ENCODE data around the gene SERPINA10.

- PRO-cap, result no peak
- RAMPAGE, long total RNA, 3 experiments, result no peak in any of the 3 experiments
These were observed 11.4 kb downstream of the UBR7 start for GRCh38 chr14:93218341-93218926.

- PRO-cap, result bidirectional peak, plus-strand start at chr14:93331631, minus-strand start at chr14:93331384
- RAMPAGE, long total RNA, 3 experiments, result no peak in any of the 3 experiments
These were observed 1.5 kb downstream of the BTBD7 start for GRCh38 chr14:93331186-93331963.

GRCh38 chr14:93332005-93332702, 682 bp downstream of the BTBD7 start:
- PRO-cap, result bidirectional peak, plus-strand start at chr14:93332493, minus-strand start at chr14:93332376; bidirectional peak, plus-strand start at chr14:93332622, minus-strand start at chr14:93332660
- RAMPAGE, long total RNA, 3 experiments, result start-site peak on the minus strand in 1 of 3 experiments, at chr14:93332467-93332550 at its widest, 8 reads per replicate

GRCh38 chr14:93431056-93431340, 259 bp downstream of the UNC79 start:
- PRO-cap, result no peak
- RAMPAGE, long total RNA, 3 experiments, result no peak in any of the 3 experiments

- PRO-cap, result no peak
- RAMPAGE, long total RNA, 3 experiments, result no peak in any of the 3 experiments
These were observed 85.6 kb downstream of the PRIMA1 start for GRCh38 chr14:93702643-93703044.

DNA sequence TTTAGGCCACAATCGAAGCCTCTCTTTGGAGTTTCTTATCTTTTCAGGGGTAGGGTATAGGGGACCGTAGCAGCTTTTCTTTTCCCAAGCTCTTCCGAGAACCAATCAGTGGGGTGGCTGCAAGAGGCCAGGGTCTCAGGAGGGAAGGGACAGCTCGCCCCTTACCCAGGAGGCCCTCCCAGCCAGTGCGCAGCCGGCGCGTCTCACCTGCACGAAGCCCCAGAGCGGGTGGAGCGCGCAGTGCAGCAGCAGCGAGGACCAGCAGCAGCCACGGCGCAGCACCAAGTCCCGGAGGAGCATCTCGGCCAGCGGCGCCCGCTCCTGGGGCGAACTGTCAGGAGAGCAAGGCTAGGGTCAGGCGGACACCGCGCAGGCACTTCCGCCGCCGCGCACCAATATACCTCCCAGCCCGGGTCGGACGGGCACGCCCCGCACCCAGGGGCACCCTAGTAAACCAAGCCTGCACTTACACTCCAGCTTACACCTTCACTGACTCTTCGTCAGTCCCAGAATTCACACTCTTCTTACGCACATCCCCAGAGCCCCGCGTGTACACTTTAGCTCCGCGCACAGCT, 779 bp downstream of the PRIMA1 start:
- PRO-cap, result no peak
- RAMPAGE, long total RNA, 3 experiments, result no peak in any of the 3 experiments

- PRO-cap, result no peak
- RAMPAGE, long total RNA, 3 experiments, result no peak in any of the 3 experiments
These were observed 17.0 kb downstream of the ASB2 start for GRCh38 chr14:93959212-93959897.

- PRO-cap, result no peak
- RAMPAGE, long total RNA, 3 experiments, result no peak in any of the 3 experiments
These were observed 679 bp upstream of the ASB2 start for GRCh38 chr14:93976951-93977547.

- PRO-cap, result no peak
- RAMPAGE, long total RNA, 3 experiments, result no peak in any of the 3 experiments
These were observed 1.9 kb upstream of the ASB2 start for GRCh38 chr14:93978138-93978735.

DNA sequence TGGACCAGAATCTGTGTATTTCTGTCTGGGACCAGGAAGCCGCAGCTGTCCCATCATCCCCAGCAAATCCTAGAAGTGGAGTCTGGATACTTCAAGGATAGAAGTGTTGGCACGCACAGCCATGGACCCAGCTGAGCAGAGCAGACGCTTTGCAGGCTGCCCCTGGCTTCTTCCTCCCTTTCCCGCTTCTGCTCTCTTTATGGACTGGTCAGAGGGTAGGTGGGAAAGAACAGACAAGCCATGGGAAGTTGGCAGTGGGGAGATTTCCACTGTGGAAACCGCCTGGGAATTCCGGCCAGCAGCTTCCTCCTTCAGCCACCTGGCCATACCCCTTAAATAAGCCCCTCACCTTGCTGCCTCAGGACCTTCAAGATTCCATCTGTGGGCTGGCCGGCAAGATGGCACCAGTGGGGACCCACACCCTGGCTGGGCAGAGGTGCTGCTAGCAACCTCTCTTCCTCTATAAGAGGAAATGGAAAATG, 20.6 kb downstream of the OTUB2 start:
- PRO-cap, result no peak
- RAMPAGE, long total RNA, 3 experiments, result no peak in any of the 3 experiments

DNA sequence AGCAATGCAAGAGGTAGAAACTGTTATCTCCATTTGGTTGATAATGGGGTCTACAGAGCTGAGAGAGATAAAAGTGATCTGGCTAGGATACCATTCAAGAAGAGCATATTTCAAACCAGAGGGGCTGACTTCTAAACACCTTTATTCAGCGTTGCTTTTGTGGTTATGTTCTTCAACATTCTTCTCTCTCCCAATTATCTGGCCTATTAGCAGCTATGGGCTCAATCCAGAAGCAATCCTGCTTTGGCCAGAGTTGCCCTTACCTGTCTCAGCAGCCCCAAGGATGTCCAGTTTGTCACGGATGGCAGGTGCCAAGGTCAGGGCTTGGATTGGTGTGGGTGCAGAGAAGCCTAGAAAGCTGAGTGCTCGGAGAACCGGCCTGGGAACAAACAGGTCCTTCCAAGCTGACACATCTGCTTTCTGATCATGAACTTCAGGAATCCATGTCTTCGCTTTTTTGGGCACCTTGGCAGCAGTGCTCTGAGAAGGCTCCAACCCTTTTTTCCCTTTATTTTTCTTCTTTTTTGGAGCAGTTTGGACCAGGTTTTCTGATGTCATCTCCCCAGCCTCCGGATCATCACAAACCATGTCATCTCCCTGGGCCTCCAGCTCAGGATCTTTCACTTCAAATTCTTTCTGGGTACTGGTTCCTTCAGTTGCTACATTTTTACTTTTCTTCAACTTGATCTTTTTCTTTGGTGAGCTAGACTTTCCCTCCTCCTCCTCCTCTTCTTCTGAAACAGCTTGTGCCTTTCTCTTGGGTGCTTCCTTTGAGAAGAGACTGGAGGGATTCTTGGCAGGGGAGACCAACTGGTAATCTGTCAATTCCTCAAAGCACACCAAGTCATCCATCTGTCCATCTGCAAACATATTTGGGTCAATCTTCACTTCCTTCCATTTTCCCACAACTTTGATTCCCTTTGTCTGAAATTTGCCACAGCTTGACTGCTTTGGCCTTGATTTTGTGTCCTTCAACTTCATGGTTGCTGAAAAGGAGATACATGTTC, 1.9 kb downstream of the DDX24 start:
- PRO-cap, result no peak
- RAMPAGE, long total RNA, 3 experiments, result no peak in any of the 3 experiments

DNA sequence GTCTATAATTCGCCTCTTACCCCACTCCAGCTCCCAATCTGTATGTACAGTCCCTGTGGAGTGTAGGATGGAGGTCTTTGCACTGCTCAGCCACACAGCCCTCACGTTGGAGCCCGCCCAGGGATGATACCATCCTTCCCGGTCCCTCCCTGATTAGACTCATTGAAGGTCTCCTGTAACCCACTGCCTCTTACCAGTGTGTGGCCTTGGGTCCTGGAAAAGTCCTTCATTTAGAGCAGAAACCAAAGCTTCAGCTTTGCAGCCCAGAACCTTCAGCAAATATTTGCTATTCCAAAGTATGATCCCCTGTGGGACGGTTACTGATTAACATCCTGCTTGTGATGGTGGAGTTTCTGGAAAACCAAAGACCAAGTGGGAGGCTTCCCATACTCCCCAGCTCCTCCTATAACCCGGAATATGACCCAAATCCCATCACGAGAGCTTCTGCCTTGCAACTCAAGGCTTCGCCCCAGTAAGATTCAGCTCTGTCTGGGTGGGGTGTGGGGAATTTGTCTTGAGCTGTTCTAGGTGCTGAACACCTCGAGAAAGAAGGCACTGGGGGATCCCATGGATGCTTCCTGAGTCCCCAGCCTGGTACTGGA, at the start of gene SERPINA10:
Gene SERPINA10, minus strand, starts transcription at position 274 of the 602 bp plus-strand sequence.
- PRO-cap, result no peak
- RAMPAGE, long total RNA, 3 experiments, result no peak in any of the 3 experiments

GRCh38 chr14:94295558-94296167, 2.6 kb upstream of the SERPINA10 start:
- PRO-cap, result no peak
- RAMPAGE, long total RNA, 3 experiments, result no peak in any of the 3 experiments

GRCh38 chr14:94377008-94378109, 11.0 kb downstream of the SERPINA1 start:
- PRO-cap, result no peak
- RAMPAGE, long total RNA, 3 experiments, result no peak in any of the 3 experiments

GRCh38 chr14:94386600-94387012, 1.8 kb downstream of the SERPINA1 start:
- PRO-cap, result no peak
- RAMPAGE, long total RNA, 3 experiments, result no peak in any of the 3 experiments

DNA sequence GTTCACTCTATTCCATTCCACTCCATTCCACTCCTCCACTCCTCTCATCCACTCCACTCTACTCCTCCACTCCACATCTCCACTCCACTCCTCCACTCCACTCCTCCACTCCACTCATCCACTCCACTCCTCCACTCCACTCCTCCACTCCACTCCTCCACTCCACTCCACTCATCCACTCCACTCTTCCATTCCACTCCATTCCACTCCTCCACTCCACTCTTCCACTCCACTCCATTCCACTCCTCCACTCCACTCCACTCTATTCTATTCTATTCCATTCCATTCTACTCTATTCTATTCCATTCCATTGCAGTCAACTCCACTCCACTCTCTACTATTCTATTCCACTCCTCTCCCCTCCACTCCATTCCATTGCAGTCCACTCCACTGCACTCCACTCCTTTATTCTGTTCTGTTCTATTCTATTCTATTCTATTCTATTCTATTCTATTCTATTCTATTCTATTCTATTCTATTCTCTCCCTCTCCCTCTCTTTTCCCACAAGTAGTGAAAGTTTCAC, 10.0 kb downstream of the SERPINA5 start:
- PRO-cap, result no peak
- RAMPAGE, long total RNA, 3 experiments, result no peak in any of the 3 experiments

- PRO-cap, result no peak
- RAMPAGE, long total RNA, 3 experiments, result no peak in any of the 3 experiments
These were observed 110.5 kb downstream of the DICER1 start for GRCh38 chr14:95046765-95047301.

GRCh38 chr14:95099743-95100056, 57.6 kb downstream of the DICER1 start:
- PRO-cap, result no peak
- RAMPAGE, long total RNA, 3 experiments, result no peak in any of the 3 experiments

GRCh38 chr14:95131368-95131886, 25.9 kb downstream of the DICER1 start:
- PRO-cap, result no peak
- RAMPAGE, long total RNA, 3 experiments, result no peak in any of the 3 experiments

GRCh38 chr14:95155035-95155732, 2.1 kb downstream of the DICER1 start:
- PRO-cap, result no peak
- RAMPAGE, long total RNA, 3 experiments, result no peak in any of the 3 experiments